CD14-positive monocyte (primary cell): ENCODE measurements around the genes PAQR4 and ZNF263.

DNA sequence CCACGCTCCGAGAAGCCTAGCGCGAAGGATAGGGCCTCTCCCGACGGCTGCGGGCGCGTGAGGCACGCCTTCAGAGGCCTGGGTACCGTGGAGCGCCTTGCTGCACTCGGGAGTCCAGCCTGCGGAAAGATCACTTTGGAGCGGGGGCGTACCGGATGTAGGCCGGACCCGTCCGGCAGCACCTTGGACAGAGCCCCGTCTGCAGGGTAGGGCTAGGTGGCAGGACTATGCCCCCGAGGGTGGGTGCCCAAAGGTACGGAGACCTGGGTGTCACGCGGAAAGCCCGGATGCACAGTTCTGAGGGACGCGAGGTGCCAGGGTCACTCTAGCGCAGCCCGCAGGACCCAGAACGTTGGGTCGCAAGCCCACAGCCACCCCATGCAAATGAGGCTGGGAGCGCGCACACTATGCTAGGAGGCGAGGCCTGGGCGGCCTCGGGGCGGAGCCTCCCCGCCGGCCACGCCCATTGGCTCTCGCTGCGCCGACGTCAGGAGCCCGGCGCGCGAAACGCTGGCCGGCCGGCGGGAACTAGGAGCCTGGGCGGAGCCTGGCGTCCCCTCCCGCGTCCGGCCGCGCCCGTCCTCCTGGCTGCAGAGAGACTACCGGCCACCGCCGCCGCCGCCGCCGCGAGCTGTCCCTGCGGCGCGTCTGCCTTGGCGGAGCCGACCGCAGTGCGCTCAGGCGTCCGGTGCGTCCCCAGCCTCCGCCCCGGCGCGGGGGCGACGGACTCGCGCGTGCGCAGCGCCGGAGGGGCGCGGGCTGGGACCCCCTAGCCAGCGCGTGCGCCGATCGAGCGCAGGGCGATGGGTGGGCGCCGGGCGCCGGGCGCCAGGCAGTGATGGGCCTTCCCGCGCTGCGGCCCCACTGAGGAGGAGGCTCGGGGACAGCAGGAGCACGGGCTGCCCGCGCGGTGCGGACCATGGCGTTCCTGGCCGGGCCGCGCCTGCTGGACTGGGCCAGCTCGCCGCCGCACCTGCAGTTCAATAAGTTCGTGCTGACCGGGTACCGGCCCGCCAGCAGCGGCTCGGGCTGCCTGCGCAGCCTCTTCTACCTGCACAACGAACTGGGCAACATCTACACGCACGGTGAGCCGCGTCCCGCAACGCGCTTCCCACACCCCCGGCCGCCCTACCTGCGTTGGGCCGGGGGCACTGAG, at the start of gene PAQR4:
Gene PAQR4, plus strand, starts transcription at position 593 of the 1,156 bp plus-strand sequence.
- CAGE, long polyA plus RNA = no peak

GRCh38 chr16:2971900-2973012, 3.1 kb downstream of the PAQR4 start:
- CAGE, long polyA plus RNA = no peak

GRCh38 chr16:3026770-3027658, 3.2 kb downstream of the THOC6 start:
- CAGE, long polyA plus RNA = no peak

GRCh38 chr16:3062745-3063021, 2.8 kb upstream of the IL32 start:
- CAGE, long polyA plus RNA = no peak

DNA sequence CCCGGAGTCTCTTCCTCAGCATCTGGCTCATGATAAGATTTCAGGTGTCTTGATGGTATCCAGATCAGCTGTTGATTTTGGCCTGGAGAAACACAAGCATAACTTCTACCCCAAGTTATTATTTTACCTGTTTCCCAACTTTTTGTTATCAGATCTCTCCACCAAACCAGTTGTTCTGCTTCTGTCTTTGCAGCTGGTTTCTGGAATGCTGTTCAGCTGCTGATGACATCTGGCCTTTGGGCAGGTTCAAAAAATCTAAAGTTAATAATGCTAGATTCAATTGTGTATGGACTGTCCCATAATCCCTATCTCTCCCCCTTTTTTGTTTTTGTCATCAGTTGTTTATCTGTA, 13.0 kb downstream of the IL32 start:
- CAGE, long polyA plus RNA = no peak

DNA sequence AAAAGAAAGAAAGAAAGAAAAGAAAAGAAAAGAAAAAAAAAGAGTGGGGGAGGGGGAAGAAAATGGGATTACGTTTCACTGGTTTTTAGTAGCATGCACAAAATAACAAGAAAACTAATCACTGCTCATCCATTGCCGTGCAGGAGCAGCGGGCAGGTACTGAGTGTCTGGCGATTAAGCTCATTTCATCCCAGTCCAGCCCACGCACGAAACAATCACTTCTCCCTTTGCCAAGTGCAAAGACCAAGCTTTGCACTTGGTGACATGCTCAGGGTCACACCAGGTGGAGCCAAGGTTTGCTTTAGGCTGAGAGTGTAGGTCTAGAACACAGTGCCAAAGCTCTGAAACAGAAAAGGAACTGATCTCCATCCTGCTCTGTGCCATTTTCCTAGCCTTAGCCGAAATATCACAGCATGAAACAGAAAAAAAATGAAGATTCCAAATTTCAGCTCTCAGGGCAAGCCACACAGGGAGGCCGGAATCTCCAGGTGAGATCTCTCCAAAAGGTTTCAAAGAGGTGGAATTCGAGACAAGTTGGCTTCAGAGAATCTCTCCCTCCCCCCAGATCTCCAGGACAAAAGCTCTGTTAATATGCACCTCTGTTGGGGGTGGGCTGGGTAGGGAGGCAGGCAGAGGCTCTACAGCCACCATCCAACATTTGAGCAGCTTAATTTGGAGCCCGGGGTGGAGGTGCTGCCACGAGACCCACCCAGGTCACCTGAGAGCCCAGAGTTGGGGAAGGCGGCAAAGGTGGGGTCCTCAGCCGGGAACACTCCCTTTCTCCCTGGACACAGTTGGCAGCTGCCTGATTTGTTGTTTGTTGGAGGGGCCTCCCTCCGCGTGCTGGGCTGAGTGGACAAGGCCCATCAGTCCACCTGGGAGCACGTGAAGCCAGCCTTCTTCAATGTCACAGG, 778 bp downstream of the ZSCAN10 start:
- CAGE, long polyA plus RNA = no peak

- CAGE, long polyA plus RNA = no peak
Measured at GRCh38 chr16:3159841-3160455, 25.1 kb downstream of the ZNF213 start.

GRCh38 chr16:3170511-3171202, 35.8 kb downstream of the ZNF213 start:
- CAGE, long polyA plus RNA = no peak

DNA sequence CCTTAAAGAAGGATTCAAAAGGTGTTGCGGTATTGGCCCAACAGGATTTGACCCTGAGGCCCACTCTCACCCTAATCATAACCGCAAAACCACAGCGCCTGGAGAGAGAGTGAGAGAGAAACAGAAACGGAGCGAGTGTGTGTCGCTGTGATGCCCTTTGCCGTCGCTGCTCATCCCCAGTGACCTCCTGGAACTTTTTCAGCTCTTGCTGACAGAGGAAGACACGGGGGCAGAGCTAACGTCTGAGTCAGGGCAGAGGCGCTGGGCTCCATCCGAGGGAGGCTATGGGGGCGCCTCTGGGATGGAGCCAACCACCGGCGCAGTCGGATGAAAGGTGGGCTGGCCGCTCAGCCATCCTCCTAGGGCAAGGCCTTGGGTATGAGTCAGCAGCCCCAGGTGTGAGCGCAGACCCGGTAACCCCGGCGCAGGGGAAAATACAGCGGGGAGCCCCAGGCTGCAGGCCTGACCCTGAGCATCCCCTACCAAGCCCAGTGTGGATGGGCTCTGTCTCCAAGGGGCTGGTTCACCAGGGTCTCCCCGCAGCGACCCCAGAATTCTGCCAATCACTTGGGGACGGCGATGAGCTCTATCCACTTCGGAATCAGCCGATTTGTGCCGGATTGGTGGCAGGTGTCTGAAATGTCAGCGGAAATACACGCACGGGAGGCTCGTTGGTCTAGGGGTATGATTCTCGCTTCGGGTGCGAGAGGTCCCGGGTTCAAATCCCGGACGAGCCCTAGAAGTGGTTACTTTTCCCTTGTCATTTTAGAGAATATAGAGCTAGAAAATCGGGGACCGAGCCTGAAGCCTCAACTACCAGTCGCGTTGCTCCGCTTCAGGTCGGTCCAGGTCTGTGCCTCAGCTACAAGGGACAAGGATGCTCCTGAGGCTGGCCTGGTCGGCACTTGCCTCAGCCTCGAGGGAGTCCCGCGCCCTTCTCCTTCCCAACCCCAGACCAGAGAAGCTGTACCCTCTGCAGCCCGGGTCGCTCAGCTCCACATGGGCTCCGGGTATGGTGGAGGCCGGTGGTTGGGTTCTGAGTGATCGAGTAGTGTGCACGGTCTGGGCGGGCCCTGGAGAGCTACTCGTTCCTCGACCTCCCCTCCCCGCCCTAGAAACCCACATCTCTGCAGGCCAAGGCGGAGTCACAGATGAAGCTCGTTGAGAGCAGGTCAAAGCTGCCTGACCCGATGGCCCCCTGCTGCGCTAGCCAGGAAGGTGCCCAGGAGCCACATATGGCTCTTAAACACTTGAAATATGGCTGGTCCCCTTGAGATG, 37.0 kb downstream of the ZNF213 start:
- CAGE, long polyA plus RNA = no peak

- CAGE, long polyA plus RNA = no peak
Measured at GRCh38 chr16:3183203-3183584, 48.4 kb downstream of the ZNF213 start.

DNA sequence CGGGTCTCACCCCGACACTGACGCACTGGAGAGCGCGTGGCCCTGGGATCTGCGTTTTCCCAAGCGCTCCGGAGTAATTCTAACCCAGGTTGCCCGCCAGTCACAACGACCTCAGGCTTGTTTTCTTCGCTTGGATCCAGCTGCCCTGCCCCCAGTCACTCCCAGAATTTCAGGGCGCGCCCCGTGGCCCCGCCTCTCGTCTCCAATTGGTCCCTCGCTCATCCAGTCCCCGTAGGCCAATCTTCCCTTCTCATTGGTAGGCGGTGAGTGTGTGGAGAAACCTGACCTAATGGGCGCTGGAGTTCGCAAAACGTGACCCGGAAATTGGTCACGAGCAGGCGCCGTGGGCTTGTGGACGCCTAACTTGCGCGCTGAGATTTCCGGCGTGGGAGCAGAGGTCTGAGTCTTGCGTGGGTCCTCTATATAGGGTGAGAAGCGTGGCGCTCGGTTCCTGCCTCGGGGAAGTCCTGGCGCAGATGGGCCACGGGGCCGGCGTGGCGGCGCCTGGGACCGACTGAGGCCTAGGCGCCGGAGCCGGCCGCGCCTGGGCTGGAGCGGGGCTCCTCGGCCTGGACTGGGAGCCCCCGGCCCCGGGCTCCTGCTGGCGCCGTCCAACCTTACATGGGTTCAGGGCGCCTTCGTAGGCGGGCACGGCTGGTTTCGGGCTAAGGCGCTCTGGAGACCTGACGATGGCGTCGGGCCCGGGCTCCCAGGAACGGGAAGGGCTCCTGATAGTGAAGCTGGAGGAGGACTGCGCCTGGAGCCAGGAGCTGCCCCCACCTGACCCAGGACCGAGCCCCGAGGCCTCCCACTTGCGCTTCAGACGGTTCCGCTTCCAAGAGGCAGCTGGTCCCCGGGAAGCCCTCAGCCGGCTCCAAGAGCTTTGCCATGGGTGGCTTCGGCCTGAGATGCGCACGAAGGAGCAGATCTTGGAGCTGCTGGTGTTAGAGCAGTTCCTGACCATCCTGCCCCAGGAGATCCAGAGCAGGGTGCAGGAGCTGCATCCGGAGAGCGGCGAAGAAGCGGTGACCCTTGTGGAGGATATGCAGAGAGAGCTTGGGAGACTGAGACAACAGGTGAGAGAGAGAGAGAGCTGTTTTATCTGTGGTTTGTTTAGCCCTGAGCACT, at the start of gene ZNF263:
Gene ZNF263, plus strand, starts transcription at position 362 of the 1,128 bp plus-strand sequence.
- CAGE, long polyA plus RNA = no peak

- CAGE, long polyA plus RNA = no peak
Measured at GRCh38 chr16:3348422-3349059, 7.1 kb upstream of the OR2C1 start.

DNA sequence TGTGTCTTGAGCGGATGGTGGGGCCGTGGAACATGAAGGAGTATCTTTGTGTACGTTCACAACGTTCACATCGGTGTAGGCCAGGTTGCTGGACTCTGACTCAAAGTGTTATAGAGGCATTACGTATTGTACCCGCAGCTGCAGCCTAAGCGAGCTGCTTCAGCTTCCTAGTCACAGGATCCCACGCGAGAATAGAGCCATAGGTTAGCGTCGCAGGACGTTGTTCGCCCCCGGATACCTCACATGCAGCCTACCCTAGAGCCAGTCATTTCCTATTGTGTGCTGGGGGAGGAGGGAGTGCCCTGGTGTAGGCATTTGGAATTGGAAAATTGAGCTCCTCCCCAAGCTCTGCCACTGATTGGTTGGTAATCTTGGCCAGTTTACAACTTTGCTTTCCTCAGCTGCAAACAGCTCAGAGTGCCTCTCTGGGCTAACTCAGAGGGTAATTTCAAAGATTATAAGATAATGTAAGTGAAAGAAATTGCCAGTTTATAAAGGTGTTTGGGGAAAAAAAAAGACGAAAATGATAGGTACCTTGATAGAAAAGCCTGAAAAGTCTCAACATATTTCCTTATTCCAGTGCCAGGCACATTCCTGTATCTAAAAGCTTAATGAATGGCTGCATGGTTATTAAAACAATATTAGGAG, 588 bp downstream of the NAA60 start:
- CAGE, long polyA plus RNA = no peak

GRCh38 chr16:3608686-3609230, 2.6 kb downstream of the SLX4 start:
- CAGE, long polyA plus RNA = no peak

- CAGE, long polyA plus RNA = no peak
Measured at GRCh38 chr16:3664046-3665247, 10.0 kb downstream of the DNASE1 start.

- CAGE, long polyA plus RNA = no peak
Measured at GRCh38 chr16:3770376-3770950, 53.1 kb upstream of the TRAP1 start.

GRCh38 chr16:3857315-3857893, 23.1 kb downstream of the CREBBP start:
- CAGE, long polyA plus RNA = no peak

GRCh38 chr16:4019310-4019932, 96.8 kb downstream of the ADCY9 start:
- CAGE, long polyA plus RNA = no peak

GRCh38 chr16:4067697-4067968, 48.6 kb downstream of the ADCY9 start:
- CAGE, long polyA plus RNA = no peak

GRCh38 chr16:4232785-4233895, 8.7 kb downstream of the SRL start:
- CAGE, long polyA plus RNA = no peak